NT2/D1 (cell line): ENCODE measurements around the genes ZNF292 and SMIM8.

DNA sequence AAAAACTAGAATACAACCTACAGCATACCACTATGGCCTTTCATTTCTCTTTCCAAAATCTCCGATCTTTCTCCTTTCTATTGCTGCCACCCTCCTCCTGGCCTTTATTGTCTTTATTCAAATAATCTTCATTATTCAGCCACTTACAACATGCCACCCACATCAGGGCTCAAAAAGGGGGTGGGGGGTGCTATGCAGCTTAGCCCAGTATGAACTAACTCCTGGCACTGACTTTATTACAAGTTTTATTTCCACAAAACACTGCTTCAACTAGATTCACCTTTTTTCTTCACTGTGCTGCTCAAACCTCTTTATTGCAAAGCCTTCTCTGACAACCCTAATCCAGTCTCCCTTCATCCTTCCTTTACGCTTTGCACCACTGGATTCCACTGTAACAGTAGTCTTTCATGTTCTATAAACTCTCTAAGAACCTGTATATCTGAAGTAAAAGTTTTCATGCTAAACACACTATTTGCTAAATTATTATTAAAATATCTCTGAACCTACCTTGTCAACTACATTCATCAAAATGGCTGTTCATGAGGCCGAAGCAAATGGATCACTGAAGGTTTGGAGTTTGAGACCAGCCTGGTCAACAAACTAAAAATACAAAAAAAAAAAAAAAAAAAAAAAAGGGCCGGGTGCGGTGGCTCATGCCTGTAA, 13.6 kb downstream of the SYNCRIP start:
- RRBS, 2 experiments, result no CpG with 5 or more reads among the region's 5 CpGs

- RRBS, 2 experiments, result under 1 to 4% methylated on average over 6 of the region's 70 CpGs
Observed at GRCh38 chr6:87155096-87155830, at the start of gene ZNF292. TSS of gene ZNF292 (plus strand) at chr6:87155565.

- RRBS, 2 experiments, result no CpG with 5 or more reads among the region's 5 CpGs
Observed at GRCh38 chr6:87272846-87273715, 49.3 kb upstream of the SMIM8 start.

GRCh38 chr6:87322364-87322723, at the start of gene SMIM8:
TSS of gene SMIM8 (plus strand) at chr6:87322588.
- RRBS, 2 experiments, result 1 to 2% methylated on average over 13 of the region's 38 CpGs

- RRBS, 2 experiments, result 1 to 2% methylated on average over 9 of the region's 13 CpGs
Observed at GRCh38 chr6:87702342-87702590, 233 bp upstream of the AKIRIN2 start.

- RRBS, 2 experiments, result no CpG with 5 or more reads among the region's 16 CpGs
Observed at GRCh38 chr6:89657933-89658970, 19.7 kb upstream of the LYRM2 start.

GRCh38 chr6:89670816-89671329, 32.3 kb upstream of the LYRM2 start:
- RRBS, 2 experiments, result no CpG with 5 or more reads among the region's 6 CpGs

- RRBS, 2 experiments, result no CpG with 5 or more reads among the region's 8 CpGs
Observed at GRCh38 chr6:89680479-89680983, 42.0 kb upstream of the LYRM2 start.

DNA sequence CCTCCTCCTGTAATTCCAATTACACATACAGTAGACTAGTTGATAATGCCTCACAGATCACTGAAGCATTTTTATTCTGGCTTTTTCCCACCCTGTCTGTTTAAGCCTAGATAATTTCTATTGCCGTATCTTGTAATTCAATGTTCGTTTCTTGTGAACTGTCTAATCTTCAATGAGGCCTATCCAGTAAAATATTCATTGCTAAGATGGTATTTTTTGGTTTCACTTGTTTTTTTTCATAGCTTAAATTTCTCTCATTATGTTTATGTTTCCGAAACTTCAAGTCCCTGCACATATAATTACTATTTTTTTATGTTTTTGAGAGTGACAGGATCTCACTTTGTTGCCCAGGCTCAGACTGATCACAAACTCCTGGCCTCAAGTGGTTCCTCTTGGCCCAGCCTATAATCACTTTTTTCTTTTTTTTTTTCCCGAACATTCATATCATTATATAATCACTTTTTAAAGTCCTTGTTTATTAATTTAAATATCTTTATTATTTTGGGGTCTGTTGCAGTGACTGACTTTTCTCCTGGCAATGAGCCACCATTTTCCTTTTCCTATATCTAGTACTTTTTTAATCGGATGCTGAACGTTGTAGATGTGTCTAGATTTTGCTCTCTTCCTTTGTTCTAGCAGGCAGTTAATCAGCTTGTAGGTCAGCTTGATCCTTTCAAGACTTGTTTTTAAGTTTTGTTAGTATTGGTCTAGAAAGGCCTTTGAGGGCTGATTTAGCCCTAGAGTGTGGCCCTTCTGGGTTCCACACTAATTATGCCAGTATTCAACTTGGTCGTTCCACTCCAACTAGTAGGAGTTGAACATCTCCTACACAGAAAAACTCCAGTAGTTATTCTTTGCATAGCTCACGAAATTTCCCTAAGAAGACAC, 11.7 kb downstream of the MDN1 start:
- RRBS, 2 experiments, result no CpG with 5 or more reads among the region's 8 CpGs

DNA sequence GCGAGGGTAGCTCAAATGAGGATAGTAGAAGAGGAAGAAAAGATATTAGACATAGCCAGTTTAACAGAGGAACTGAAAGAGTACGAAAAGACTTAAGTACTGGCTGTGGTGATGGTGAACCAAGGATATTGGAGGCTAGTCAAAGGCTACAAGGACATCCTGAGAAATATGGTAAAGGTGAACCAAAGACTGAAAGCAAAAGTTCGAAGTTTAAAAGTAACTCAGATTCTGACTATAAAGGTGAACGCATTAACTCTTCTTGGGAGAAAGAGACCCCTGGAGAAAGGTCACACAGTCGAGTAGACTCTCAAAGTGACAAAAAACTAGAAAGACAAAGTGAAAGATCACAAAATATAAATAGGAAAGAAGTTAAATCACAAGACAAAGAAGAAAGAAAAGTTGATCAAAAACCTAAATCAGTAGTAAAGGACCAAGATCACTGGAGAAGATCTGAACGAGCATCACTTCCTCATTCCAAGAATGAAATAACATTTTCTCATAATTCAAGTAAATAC, 31.8 kb upstream of the GJA10 start:
- RRBS, 2 experiments, result no CpG with 5 or more reads among the region's 6 CpGs

DNA sequence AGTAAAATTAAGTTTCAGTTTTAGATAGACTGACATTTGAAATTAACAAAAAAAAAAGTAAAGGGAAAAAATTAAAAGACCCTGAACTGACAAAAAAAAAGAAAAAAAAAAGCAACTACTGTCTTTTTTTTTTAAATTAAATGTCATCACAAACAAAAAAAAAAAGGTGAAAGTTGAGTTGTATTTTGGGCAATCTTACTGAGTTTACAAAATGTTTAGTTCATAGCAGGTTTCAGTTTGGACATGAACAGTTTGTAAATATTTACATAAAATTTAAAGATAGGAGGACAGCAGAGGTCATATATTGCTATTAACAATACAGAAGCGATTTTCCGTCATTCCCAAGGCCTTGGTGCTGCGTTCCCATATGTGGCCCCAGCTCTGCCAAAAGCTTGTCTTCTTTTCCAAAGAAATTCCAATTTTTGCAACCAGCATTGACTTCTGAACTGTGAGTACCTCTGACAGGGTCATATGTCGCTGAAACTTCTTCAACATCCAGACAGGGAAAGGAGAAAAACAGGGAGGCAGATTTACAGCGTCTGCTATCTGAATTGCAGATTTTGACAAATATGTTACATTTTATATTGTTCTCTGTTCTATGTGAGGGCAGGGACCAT, 5.1 kb downstream of the BACH2 start:
- RRBS, 2 experiments, result no CpG with 5 or more reads among the region's 5 CpGs

GRCh38 chr6:90314369-90314941, 17.8 kb upstream of the BACH2 start:
- RRBS, 2 experiments, result no CpG with 5 or more reads among the region's 4 CpGs

DNA sequence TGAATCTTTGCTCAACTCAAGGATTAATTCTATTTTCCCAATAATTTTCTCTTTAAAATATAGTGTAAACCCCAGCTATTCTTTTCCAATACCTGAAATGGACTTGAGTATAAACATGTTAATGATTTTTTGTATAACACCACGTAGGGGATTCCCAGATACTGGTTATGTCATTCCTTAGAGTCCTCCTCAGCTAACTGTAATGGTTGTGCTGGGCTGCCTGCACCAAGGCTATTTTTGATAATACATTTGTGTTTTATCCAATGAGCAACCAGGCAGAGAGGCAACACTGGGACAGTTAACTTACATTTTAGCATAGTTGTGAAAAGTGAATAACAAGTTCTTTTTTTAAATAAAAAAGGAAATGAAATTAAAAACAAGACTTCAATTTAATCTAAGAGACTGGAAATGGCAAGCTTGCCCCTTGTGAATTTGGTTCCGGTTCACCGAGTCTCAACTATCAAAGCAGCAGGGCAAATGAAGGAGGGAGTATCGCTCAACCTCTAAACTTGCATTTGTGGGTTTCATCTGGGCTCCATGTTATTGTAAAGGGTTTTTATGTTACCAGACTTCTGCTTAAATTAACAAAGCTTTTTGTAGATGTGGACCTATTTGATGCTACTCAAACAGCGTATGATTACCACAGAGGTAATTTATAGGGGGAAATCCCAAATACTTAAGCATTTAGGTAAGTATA, 18.8 kb upstream of the BACH2 start:
- RRBS, 2 experiments, result no CpG with 5 or more reads among the region's 5 CpGs

GRCh38 chr6:90351191-90351745, 54.6 kb upstream of the BACH2 start:
- RRBS, 2 experiments, result no CpG with 5 or more reads among the region's 3 CpGs

- RRBS, 2 experiments, result no CpG with 5 or more reads among the region's 2 CpGs
Observed at GRCh38 chr6:90368847-90369239, 72.2 kb upstream of the BACH2 start.

DNA sequence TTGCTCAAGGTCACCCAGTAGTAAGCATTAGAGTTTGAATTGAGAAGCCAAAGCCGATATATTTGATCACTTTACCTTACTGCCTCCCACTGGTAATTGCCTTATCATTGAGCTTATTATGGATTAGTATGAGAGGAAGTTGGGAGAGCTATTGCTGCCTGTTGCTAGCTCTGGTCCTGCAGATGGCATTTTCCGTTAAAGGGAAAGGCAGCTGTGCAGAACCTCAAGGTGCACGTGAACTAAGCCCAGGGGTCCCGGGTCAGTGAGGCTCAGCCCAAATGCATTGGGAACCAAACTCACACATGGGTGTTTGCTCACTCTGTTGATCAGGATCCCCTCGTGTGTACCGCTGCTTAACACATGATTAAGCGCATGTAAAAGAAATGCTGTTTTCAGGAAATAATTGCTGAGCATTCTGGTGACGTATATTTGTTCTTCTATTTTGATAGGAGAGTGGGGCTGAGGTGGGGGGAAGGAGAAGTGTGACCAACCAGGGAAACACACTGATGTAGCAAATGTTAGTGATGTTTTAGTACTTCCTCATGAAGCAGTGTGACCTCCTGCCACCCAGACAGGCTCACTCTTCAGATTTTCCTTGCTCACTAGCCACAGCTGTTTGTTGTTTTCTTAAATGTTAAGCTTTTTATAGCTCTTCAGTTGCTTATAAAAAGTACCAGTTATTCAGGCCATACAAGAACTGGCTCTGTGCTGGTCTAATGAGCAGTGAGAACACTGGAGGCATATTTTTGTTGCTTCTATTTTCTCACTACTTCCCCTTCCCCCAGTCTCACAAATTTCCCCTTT, 79.0 kb upstream of the BACH2 start:
- RRBS, 2 experiments, result no CpG with 5 or more reads among the region's 8 CpGs

DNA sequence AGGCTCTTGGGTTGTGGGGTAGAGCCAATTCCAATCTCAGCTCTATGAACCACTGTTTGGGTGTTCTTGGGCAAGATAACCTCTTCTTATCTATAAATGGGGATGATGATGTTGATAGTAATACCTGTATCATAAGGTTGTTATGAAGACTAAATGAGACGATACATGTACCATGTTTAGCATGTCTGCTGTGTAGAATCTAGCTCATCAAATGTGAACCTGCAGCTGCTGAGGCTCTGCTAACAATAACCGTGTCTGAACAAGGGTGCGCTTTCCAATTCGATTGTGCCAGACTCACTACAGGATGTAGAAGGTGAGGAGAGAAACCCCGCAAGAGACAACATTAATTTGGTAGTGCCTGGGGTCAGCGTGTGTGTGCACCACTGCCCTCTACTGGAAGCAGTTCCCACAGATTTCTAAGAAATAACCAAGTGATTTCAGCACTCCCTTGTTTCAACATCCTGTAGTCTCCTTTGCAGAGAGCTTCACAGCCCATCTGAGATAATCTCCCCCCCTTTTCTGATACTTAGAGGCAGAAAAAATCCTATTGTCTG, 96.5 kb upstream of the BACH2 start:
- RRBS, 2 experiments, result no CpG with 5 or more reads among the region's 6 CpGs

DNA sequence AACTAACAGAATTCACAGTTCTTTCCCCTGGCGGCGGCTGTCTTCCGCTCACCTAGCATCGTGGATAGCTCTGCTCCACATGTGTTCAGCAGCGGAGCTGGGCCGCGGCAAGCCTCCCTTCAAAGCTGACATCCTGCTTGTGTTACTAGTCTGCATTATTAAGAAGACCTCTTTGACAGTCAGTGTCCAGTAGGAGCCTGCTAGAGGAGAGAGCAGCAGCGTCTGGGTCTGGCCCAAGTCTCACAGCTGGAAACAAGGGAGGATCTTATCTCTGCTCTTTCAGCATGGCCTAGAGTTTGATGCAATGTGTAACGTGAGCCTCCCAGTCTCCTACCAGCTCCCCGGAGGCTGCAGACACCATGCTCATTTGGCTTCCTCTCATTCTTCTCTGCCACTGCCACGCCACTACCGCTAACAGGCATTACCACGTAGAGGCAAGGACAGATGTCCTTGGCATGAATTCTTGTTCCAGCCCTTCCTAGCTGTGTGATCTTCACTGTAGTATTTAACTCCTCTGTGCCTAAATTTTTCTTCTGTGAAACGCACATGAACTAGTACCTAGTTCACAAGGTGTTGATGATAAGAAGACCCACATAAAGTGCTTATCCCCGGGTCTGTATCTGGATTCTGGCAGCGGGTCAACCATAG, 107.0 kb upstream of the BACH2 start:
- RRBS, 2 experiments, result no CpG with 5 or more reads among the region's 16 CpGs